Mammary microvascular endothelial cell (primary cell): ENCODE results near the genes TMEM72, ZNF22, MARCHF8, PTPN20, GDF2 and SYT15B.

DNA sequence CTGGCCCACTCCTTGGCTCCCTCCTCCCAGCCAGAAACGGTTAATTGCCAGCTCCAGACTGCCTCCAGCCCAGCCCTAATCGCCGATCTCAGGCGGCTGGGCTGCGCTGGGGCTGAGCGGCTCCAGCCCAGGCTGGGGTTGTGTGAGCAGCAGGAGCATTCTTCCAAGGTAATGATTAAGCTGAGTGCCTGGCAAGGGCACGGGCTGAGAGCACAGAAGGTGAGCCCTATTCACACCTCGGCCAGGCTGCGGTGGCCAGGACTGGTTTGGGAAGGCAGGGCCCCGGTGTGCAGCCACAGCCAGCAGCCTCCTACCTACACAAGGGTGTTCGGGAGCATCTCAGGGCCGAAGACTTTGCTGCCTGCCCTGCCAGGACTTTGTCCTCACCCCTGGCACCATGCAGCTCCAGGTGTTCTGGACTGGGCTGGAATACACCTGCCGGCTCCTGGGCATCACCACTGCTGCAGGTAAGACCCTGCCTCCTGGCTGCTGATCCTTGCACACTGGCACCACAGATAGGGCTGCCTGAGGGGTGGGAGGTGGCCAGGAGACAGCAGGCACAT lies at the start of gene TMEM72:
TMEM72 (plus strand) TSS at position 222 of the 563 bp plus-strand sequence.
- RAMPAGE, long total RNA, result no peak

DNA sequence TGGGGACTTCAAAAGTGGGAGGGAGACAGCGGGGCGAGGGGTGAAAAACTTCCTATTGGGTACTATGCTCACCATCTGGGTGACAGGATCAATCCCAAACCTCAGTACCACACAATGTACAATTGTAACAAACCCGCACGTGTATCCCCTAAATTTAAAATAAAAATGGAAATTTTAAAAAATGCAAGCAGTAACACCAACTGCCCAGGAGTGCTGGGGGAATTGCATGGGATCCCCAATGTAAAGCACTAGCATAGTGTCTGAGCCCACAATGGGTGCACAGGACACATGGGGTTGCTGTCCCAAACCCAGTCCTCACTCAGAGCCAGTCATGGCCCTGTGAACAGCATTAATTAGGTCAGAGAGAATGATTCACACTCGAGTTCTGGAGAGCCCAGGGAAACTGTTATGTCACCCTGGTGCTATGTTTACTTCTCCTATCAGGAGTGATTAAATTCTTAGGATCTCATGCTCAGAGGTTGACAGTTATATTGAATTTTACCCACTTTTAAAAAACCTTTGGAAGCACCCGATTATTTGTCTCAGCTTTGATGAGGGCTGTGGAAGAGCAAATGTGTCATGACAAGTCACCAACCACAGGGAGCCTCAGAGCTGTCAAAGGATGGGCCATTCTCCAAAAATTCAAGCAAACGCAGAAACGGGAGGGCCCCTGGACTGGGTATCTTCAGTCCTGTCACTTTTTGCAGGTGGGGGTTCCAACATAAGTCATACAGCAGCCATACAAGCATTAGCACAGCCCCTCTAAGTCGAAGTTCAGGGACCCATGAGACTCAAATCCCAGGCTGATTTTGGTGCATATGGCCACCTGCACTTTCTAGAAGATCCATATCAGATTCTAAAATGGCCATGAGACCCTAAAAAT lies 1.3 kb upstream of the RASSF4 start:
- RAMPAGE, long total RNA, result no peak

DNA sequence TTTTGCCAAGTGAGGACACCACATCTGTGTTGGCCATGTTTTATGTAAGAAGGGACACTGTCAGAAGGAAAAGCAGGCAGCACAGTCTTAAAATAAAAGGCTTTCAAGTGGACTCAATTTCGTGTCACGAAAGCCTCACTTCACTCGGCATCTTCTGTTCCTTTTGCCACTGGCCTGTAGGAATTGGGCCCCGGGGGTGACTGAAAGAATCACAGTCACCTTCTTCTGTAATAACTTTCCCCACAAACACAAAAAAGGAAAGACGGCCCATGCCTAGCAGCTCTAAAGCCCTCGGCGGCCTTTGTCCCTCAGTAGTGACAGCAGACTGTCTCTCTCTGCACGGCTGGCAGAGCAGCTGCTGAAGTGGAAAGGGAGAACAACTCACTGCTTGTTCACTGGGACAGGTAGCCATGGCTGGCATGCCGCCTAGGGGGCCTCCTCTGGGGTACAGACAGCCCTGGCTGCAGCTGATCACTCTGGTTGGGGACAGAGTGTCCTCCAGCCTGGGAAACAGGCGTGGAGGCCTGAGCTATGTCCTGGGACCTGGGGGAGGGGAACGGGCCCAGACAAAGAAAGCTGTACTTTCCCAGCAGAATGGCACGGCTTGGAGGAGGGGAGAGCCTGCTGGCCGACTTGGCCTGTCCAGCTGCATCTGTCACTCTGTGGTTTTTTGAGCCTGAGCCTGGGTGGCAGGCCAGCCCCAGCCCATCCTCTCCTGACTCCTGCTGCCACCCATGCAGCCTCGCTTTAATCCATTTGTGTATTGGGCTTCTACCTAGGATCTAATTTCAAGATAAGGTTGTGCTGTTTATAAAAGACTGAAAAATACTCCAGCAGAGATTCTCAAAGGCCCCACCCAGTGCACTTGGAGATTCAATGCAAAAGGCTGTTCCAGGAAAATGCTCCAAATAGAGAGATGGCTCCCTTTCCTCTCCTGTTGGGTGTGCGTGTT lies 4.5 kb downstream of the RASSF4 start:
- RAMPAGE, long total RNA, result no peak

DNA sequence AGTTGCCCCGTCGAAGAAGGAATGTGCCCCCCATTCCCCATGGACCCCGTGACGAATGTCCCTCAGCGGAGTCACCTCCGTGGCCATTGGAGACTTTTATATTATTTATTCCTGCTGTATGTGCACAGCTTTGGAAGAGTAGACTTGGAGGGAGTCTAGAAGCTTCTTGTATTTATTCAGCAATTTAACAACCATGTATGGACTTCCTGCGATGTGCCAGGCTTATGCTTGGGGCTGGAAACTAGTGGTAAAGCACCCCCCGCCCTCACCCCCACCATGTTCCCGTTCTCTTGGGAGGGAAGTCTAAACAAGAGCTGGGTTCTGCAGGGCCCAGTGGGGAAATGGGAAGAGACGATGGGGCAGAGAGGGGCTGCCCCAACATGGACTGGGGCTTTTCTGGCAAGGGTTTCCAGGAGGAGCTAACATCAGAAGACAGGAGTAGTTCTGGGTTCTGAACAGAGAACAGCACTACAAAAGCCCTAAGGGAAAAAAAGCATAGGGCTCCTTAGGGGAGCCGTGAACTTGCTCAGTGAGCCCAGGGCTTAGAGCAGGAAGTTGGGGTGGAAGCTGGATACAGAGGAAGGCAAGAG lies 8.0 kb downstream of the RASSF4 start:
- RAMPAGE, long total RNA, result no peak

DNA sequence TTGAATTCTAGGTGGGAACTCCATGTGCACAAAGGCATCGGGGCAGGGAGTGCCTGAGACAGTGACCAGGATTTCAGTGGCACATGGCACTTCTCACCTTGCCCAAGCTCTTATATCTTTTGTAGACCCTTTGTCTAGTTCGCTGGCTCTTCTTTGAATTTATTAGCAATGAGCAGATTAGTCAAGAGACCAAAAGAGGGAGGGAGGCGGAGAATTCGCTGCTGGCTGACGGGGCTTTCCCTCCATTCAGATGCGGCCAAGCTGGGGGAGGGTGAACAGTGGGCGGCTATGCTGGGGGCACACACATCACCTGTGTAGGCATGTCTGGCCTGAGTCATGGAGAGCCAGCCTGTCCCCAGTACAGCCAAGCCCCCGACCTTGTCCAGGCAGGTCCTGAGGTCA lies 1.6 kb upstream of the DEPP1 start:
- RAMPAGE, long total RNA, result no peak

- RAMPAGE, long total RNA, result start-site peak on the plus strand at chr10:45000898-45000956, 1,488 and 708 reads in 2 replicates
Measured at GRCh38 chr10:45000627-45001411, at the start of gene ZNF22. ZNF22 (plus strand) TSS chr10:45000923.

DNA sequence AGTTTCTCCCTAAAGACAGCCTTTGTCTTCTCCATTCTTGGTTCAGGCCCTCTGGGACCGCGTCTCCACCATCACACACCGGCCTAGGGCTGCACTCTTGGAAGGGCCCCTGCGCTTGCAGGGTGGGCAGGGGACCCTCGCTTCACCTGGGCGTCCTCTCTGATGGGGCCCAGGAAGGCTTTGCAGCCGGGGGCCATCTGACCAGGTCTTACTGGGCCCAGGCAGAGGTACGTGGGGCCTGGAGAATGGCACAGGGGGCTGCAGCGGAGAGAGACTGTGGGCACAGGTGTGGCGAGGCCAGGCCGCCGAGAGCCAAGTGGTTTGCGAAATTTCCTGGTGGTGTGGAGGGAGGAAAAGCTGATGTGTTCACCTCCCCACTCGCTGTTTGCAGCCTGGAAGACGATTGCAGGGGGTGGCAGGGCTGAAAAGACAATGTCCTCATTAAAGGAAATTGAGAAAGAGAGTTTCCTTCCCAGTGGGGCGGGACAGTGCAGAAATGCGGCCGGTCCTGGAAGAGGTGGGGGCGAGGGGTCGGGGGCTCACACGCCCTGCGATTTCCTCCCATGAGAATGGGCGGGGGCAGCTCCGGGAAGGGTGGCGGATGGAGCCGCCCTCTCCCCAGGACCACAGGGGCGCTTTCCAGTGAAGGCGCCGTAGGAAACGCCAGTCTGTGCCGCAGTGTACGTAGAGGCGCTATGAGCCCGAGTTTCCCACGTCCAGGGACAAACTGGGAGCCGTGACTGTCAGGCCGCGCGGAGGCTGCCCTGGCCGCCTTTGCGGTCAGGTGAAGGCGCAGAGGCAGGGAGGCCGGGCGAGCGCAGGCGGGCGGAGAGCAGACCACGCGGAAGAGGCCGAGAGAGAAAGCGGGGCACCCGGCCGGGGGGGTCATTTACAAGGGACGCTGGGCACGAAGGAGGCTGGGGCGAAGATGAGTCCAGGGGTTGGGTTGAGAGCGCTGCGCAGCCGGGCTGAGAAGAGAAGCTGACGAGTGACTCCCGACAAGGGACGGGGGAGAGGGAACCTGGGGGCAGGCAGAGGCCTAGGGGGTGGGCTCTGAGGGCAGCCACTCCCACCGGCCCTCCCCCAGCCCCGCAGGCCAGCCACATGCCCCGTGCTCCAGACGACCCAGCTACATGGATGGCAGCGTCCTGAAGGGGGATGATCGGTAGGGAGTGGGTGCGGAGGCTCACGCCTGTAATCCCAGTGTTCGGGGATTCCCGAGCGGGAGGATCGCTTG lies 44.8 kb downstream of the ALOX5 start:
- RAMPAGE, long total RNA, result no peak

DNA sequence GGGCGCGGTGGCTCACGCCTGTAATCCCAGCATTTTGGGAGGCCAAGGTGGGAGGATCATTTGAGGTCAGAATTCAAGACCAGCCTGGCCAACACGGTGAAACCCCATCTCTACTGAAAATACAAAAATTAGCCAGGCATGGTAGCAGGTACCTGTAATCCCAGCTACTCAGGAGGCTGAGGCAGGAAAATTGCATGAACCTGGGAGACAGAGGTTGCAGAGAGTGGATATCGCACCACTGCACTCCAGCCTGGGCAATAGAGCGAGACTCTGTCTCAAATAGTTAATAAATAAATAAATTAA lies 72.5 kb downstream of the ALOX5 start:
- RAMPAGE, long total RNA, result no peak

GRCh38 chr10:45535195-45535593 lies at the start of gene MARCHF8:
MARCHF8 (minus strand) TSS chr10:45535371.
- RAMPAGE, long total RNA, result no peak

DNA sequence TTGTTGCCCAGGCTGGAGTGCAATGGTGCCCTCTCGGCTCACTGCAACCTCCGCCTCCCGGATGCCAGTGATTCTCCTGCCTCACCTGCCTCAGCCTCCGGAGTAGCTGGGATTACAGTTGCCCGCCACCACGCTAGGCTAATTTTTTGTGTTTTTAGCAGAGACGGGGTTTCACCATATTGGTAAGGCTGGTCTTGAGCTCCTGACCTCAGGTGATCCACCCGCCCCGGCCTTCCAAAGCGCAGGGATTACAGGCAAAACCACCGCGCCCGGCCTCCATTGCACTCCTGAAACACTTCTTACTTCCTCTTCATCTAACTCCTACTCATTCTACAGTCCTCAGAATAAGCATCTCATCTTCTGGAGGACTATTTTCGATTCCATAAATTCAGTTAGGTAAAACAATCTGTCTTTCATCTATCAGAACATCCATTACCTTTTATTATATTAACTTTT lies 1.3 kb upstream of the TIMM23 start:
- RAMPAGE, long total RNA, result no peak

DNA sequence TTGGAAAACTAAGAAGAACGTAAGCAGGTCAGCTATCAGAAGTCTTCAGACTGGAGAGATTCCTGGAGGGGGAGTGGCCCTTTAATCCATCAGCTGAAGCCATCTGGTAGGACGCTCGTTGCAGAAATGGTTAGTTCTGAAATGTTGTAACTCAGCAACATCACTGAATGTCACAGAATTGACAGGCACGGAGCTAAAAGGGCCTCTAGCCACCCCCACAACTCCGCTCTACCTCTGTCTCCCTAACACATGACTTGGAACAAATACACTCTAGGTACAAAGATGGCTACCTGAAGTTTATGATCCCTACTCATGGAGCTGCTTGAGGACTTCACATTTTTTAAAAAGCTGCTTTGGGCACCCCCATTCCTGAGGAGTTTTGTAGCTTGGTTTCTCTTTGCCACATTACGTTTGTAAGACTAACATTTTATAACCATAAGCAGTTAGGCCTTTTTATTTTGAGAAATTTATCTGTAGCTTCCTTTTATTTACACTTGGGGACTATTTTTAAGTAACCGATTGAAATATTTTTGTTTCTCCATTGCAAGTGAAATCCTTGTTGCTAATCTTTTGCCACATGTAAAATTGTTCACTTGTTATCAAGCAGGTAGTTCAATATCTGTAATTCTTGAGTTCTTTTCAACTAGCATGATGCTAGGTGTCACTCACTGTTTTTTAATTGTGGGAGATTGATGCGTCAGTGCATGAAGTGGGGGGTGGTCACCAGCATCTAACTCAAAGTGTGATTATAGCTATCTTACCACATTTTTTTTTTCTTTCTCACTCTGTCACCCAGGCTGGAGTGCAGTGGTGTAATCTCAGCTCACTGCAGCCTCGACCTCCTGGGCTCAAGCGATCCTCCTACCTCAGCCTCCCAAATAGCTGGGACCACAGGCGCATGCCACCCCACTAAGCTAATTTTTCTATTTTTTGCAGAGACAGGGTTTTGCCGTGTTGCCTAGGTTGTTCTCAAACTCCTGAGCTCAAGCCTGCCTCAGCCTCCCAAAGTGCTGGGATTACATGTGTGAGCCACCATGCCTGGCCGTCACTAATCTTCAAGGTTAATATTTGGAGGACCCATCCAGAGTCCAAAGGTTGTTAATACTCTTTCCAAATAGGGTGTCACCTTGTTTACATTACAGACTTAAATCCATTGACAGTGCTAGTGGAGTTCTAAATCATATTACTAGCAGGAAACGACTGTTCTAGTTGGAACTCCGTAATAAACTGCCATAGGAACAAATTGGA lies 28.6 kb downstream of the NCOA4 start:
- RAMPAGE, long total RNA, result no peak

DNA sequence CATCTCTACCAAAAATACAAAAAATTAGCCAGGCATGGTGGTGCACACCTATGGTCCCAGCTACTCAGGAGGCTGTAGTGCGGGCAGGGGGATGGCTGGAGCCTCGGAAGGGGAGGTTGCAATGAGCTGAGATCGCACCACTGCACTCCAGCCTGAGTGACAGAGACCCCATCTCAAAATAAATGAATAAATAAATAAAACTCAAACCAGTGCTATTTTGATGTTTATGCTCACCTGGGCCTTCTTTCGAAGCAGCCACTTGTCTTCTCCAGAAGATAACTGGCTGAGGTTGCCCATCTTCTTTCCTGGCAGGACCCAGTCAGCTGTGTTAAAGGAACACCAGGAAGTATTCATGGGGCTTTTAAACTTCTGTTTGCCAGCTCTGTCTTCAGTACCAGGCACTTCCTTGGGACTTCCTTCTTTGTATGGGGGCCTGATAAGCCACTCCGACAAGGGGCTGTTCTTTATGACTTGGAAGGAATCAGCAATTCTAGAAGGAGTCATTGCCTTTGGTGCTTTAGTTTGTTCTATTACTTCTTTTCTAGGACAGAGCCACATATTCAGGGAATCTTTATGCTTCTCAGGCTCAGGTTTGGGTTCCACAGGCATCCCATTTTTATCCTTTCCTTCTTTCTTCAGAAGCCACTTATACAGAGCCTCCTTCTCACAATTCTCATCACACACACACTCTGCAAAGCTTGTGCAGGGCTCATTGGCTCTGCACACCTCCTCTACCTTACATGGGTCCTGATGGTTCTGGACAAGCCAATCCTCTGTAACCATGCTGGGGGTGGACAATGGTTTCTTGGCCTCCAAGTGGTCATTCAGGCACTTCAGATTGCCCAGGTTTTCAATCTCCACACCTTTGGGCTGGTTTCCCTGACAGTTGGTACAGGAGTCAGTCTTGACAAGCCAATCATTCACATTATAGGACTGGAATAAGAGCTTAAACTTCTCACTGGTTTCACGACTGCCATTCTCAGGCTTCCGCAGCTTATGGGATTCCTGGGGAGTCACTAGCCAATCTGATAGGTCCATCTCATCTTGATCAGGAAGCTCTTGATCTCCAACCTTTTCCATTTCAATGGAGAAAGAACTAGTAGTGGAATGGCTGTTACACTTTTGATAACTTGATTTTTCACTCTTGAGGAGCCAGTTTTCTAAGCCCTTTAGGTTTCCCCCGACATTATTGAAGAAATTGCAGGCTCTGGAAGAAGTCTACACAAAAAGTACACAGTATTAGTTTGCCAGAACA lies 20.0 kb downstream of the NCOA4 start:
- RAMPAGE, long total RNA, result no peak

- RAMPAGE, long total RNA, result no peak
Measured at GRCh38 chr10:46539749-46540063, 16.8 kb downstream of the GPRIN2 start.

DNA sequence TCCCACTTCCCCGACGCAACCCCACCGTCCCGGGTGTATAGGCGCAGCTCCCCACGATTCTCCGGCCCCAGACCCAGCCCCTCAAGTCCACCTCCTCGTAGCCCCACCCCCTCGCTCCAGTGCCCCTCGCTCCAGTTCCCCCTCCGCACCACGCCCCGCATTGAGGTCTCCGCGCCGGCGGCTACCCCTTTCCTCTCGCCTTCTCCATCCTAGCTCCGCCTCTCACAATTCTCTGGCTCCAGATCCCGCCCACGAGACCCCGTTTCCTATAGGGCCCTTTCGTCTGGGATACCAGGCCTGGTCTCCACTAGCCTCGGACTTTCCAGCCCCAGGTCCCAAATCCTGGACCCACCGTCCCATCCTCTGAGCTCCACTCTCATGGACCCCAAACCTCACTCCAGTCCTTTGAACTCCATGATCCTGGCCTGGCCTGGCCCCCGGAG lies 471 bp upstream of the GPRIN2 start:
- RAMPAGE, long total RNA, result no peak

GRCh38 chr10:46911152-46911552 lies at the start of gene PTPN20:
PTPN20 (plus strand) TSS chr10:46911428.
- RAMPAGE, long total RNA, result no peak

GRCh38 chr10:47137682-47138043 lies 162.3 kb upstream of the GDF10 start:
- RAMPAGE, long total RNA, result no peak

- RAMPAGE, long total RNA, result no peak
Measured at GRCh38 chr10:47322245-47322784, at the start of gene GDF2. GDF2 (plus strand) TSS chr10:47322454.

- RAMPAGE, long total RNA, result no peak
Measured at GRCh38 chr10:47706560-47706985, 56.8 kb downstream of the SYT15B start.

GRCh38 chr10:47763038-47763609 lies at the start of gene SYT15B:
SYT15B (minus strand) TSS chr10:47763592.
- RAMPAGE, long total RNA, result no peak

DNA sequence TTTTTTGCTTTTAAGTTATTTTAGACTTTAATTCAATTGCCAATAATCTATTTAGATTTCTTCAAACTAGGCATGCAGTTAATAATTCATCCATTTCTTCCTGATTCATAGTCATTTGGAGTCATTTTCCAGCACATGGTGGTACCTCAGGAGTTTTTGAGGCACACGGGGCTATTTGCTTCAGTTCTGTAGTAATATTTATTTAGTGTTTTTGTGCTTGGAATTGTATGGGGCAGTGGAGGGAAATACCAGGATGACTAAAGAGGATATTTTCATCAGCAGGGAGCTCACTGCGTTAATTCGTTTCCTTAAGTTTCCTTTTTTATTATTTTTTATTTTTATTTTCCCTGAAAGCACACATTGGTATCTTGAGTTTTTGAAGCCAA lies 57.5 kb downstream of the MAPK8 start:
- RAMPAGE, long total RNA, result no peak